Thyroid gland (tissue), 7 donors: ENCODE measurements around a stretch of chr4.

- PRO-cap, 2 experiments: no peak in any of the 2 experiments
- RAMPAGE, long total RNA, 5 experiments: no peak in any of the 5 experiments
Measured at GRCh38 chr4:6880470-6880927, 29.1 kb upstream of the TBC1D14 start.

DNA sequence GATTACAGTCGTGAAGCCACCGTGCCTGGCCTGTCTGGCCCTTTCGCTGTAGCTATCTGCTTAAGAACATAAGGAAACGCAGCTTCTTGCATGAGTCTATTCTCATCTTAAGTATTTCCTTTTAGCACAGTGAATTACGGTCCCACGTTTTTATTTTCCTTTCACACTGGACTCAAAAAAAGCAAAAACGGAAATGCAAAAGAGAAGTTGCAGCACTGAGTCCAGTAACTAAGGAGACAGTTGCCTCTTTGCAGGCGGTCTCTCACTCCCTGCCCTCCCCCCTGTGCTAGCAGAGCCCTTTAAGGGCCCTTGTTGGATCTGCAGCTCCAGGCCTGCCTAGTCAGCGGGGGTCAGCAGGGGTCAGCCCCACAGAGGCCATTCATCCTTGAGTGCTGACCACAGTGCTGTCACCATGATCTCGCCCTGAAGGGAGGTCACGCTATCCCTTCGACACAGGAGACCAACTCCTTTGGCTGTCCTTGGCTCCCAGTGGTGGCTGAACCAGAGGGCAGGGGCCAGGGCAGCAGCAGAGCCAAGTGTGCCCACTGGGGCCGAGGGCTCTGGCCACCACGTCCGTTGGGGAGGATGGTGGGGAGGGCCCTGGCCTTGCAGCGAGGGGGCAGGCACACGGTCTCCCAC lies 21.7 kb upstream of the TBC1D14 start:
- PRO-cap, 2 experiments: no peak in any of the 2 experiments
- RAMPAGE, long total RNA, 5 experiments: no peak in any of the 5 experiments

DNA sequence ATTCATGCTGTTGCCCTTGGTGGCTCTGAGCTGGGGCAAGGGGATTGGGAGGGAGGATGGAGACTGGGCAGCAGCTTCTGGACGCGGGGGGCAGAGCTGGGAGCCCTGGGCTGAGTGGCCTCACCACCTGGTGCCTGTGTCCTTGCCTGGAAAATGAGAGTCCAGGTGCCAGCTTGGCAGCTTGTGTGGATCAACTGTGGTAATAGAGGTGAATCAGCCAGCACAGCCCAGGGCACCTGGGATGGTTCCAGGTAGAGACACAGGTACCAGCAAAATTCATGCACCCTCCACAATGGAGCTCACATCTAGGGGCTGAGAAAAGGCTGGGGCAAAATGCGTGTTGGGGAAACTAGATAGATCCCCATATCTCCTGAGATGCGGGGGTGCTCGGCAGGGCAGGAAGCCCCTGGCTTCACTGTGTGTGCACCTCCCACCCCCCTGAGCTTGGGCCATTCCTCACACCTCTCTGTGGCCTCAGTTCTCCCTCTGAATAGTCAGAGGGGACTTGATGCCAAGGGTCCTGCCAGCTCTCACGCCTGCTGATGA lies 3.5 kb upstream of the TBC1D14 start:
- PRO-cap, 2 experiments: no peak in any of the 2 experiments
- RAMPAGE, long total RNA, 5 experiments: no peak in any of the 5 experiments

DNA sequence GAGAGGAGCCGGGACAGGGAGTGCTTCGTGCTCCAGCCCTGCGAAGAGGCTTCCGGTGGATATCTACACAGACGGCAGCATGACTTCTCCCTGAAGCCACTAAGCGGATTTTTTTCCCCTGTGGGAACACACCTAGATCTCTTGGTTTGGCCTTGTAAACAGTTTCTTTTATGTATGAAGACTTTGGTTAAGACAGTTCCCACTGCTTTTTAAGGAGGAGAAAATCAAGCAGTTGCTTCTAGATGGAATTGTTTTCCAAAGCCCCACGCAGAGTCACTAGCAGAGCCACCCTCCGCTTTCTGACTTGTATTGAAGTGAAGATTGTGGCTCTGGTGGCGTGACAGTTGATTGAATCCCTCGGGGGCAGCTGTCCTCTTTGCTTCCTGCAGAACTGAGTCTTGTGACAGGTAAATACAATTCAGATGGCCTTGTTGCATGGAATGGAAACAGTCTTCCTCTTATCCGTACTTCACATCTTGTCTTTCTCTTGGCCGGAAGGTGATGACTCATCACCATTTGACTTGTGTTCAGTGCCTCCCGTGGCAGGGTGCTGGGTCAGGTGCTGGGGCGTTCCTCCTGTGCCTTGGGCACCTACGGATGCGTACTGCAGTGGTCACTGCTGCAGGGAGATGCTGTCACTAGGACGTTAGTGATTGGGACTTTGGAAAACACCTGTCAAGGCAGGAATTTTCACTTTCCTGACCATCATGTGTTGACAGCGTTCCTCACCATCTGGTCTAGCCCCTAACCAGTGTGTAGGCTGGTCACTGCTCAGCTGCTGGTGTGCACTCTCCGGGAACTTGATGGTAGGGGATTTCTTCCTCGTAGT lies 6.9 kb downstream of the TBC1D14 start:
- PRO-cap, 2 experiments: peak in 1 of 2 experiments; most common plus-strand start position 612 of the sequence (in 1); most common minus-strand start position 391 of the sequence (in 1)
- RAMPAGE, long total RNA, 5 experiments: no peak in any of the 5 experiments

DNA sequence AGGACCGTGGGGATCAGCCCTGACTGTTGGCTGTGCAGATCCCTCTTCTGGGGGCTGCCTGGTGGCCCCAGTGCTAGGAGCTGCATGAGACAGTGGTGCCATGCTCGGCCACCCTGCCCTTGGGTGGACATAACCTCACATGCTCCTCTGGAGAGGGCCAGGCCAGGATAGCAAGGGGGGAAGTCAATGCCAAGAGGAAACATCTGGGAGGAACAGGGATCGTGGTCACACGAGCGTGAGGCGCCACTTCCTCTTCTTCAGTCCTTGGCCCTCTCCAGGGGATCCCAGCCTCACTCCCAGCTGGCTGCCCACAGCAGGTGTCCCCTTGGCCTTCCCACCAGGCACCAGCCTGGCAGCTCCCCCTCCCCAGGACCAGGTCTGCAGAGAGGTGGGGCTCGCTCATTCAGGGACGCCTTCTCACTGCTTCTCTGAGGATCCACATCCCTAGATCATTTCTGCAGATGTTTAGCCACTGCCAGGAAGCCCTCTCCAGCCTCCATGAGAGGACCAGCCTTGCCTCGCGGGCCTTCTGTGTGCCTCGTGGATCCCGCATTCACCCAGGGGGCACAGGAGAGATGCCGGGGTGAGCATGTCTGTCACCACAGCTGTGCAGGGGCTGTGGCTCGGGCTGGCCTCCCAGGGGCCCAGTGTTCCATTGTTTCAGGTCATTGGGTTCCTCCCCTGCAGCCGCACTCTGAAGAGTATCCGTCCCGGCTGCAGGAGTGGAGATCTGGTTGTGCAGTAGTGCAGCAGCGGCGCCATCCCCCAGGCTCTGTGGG lies 28.8 kb downstream of the TBC1D14 start:
- PRO-cap, 2 experiments: no peak in any of the 2 experiments
- RAMPAGE, long total RNA, 5 experiments: no peak in any of the 5 experiments

- PRO-cap, 2 experiments: peak in 2 of 2 experiments; most common plus-strand start chr4:6986604 (in 1); most common minus-strand start chr4:6986542 (in 1)
- RAMPAGE, long total RNA, 5 experiments: no peak in any of the 5 experiments
Measured at GRCh38 chr4:6986063-6986654, 56.6 kb downstream of the CCDC96 start.

DNA sequence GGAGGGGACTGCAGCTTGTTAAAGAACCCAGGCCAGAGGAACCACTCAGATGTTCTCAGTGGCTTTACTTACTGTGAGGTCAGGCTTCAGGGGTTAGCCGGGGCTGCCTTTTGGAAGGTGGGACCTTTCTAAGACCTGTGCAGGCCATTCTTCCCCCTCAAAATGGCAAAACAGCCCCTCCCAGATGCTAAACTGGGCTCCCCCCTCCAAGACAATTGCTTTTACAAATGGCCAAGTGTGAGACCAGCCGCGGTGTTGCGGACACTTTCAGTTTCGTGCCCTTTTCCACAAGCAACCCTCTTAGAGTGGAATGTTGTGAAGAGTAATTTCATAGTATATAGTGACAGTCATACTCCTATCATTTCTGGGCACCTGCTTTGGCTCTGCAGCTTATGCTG lies 54.8 kb downstream of the CCDC96 start:
- PRO-cap, 2 experiments: no peak in any of the 2 experiments
- RAMPAGE, long total RNA, 5 experiments: no peak in any of the 5 experiments

DNA sequence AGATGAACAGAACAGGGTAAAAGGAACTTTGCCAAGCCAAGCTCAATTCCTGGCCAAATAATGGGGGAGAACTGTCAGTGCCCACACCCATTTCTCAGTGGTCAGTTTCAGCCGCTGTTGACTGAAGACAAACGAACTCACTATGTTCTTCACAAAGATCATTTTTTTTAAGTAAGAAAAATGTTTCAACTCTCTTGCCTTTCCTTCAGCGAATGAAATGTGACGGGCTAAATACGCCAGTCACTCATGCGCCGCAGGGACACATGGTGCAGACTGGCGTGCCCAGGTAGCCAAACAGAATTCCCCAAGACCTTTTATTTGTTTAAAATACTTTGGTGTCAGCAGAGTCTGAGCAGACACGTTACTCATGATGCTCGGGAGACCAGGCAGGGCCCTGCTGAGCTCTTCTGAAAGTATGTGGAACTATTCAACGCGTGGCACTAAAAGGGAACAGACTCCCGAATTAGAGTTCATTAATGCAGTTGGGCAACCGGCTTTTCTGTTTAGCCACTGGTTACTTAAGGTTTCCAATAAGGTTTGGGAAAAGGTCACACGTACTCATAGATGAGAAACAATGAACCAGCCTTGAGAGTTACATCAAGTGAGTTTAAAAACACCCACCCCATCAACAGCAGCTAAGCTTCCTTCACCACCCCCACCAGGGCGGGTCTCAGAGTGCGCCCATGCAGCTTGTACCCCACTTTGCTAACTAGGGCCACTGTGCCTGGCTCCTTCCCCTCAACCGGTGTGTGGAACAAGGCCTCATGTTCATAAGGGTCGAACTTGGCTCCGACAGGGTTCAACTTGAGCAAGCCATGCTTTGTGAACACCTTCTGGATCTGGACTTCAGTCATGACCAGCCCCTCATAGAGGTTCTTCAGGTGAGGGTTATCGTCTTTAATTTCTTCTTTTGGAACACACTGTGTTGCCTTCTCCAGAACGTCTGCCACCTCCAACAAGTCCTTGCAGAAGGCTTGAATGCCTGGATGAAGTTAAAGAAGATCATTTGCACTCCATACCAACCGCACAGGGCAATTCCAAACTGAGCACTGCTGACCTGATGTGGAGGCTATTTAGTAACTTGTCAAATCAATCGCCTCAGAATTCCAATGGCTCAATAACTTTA lies 7.3 kb downstream of the GRPEL1 start:
- PRO-cap, 2 experiments: no peak in any of the 2 experiments
- RAMPAGE, long total RNA, 5 experiments: no peak in any of the 5 experiments

DNA sequence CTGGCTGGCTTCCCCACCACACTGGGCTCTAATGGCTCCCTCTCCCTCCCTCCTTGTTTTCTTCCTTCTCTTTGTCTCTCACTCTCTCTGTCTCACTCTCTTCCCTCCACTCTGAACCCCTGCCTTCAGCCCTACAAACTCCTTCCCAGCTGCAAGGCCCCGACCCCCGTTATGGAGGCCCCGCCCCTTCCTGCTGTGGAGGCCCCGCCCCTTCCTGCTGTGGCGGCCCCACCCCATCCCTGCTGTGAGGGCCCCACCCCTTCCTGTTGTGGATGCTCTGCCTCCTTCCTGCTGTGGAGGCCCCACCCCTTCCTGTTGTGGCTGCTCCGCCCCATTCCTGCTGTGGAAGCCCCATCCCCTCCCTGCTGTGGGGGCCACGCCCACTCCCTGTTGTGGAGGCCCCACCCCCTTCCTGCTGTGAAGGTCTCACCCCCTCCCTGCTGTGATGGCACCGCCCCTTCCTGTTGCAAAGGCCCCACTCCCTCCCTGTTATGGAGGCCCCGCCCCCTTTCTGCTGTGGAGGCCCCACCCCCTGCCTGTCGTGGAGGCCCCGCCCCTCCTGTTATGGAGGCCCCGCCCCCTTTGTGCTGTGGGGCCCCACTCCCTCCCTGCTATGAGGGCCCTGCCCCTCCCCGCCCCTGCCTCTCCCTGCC lies 104.9 kb upstream of the PSAPL1 start:
- PRO-cap, 2 experiments: no peak in any of the 2 experiments
- RAMPAGE, long total RNA, 5 experiments: no peak in any of the 5 experiments

DNA sequence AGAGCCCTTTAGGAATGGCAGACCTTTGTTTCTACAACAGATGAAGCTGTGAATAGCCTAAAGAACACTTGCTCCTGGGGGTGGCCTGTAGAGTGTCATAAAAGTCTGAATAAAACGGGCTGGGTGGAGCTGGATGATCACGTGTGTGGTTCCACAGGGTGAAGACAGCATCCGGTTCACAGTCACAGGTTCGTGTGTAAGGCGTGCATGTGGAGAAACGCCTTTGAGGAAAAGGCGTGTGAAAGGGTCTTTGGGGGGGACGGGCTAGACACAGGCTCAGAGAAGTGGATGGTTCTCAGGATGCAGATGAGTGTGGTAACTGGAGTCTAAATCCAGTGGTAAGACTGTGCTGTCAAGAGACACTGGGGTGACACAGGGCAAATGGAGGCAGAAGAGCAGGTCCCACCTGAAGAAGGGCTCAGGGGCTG lies 156.0 kb downstream of the AFAP1 start:
- PRO-cap, 2 experiments: no peak in any of the 2 experiments
- RAMPAGE, long total RNA, 5 experiments: no peak in any of the 5 experiments

GRCh38 chr4:7811143-7811601 lies 128.5 kb downstream of the AFAP1 start:
- PRO-cap, 2 experiments: no peak in any of the 2 experiments
- RAMPAGE, long total RNA, 5 experiments: no peak in any of the 5 experiments

DNA sequence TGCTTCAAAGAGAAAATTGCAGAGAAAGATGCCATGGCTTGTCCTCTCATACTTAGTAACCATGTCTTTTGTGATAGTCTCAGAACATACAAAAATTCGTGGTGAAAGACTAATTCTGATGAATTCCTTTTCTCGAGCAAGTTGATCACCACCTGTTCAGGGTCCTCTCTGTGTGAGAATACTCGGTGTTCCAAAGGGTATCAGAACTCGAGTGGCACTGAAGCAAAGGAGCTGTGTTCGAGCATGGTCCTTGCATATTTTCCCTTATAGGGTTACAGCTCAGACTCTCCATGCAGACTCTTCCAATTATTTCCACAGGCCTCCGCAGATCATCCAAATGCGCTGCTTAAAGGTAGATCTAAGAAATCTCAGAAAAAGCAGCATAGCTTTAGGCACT lies 54.0 kb downstream of the AFAP1 start:
- PRO-cap, 2 experiments: no peak in any of the 2 experiments
- RAMPAGE, long total RNA, 5 experiments: no peak in any of the 5 experiments

- PRO-cap, 2 experiments: no peak in any of the 2 experiments
- RAMPAGE, long total RNA, 5 experiments: no peak in any of the 5 experiments
Measured at GRCh38 chr4:7970476-7971235, 31.0 kb upstream of the AFAP1 start.

DNA sequence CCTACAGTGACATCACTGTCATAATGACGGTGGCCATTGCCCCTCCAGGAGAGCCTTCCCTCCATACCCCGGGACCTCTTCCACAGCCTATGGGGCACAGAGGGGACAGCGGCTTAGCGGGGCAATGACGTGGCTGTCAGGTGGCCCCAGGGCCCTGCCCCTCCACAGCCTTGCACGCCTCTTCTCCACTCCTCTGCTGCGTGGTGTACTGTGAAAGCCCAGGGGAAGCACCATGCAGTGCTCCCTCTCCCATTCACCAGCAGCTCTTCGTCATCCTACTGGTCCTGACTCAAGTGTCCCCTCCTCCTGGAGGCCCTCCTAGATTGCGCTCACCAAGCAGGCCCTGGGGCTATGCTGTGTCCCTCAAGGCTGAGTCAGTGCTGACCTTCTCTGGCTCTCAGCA lies 32.4 kb upstream of the AFAP1 start:
- PRO-cap, 2 experiments: no peak in any of the 2 experiments
- RAMPAGE, long total RNA, 5 experiments: no peak in any of the 5 experiments

GRCh38 chr4:7978331-7978903 lies 38.8 kb upstream of the AFAP1 start:
- PRO-cap, 2 experiments: no peak in any of the 2 experiments
- RAMPAGE, long total RNA, 5 experiments: no peak in any of the 5 experiments

GRCh38 chr4:8211111-8211909 lies 12.2 kb downstream of the SH3TC1 start:
- PRO-cap, 2 experiments: no peak in any of the 2 experiments
- RAMPAGE, long total RNA, 5 experiments: no peak in any of the 5 experiments

- PRO-cap, 2 experiments: no peak in any of the 2 experiments
- RAMPAGE, long total RNA, 5 experiments: no peak in any of the 5 experiments
Measured at GRCh38 chr4:8229358-8229659, 30.2 kb downstream of the SH3TC1 start.

GRCh38 chr4:8242731-8243133 lies 26.8 kb upstream of the HTRA3 start:
- PRO-cap, 2 experiments: no peak in any of the 2 experiments
- RAMPAGE, long total RNA, 5 experiments: no peak in any of the 5 experiments

DNA sequence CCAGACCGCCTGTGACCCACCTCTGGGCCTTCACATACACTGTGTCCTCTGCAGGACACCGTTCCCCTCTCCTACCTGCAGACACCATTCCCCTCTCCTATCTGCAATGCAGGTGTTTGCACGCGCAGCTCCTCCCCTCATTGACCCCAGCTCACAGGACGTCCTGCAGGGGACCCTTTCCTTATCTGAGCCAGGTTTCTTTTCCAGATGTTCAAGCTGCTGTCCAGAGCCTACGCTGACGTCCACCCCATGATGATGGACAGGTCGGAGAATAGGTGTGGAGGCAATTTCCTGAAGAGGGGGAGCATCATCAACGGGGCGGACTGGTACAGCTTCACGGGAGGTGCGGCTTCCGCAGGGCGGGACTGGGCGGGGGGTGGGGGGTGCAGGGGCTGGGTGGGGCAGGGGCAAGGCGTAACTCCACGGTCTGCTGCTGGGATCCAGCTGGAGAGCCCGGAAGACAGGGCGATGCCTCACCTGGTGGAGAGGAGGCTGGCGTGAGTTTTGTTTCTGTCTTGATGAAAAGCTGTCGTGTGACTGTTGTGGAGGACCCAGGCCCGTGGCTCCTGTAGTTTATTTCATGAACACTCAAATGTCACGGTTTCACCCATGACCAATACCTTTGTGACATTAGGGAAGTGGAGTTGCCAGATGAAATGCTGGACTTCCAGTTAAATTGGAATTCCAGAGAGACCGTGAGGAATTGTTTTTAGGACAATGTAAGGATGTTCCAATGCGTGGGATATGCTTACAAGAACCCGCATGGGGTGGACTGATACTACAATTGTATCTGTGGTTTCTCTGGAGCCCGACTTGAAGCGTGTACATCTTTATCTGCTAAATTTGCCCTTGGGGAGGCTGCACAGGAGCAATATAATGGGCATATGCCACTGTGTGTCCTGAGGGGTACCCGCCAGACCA lies 19.5 kb downstream of the CPZ start:
- PRO-cap, 2 experiments: no peak in any of the 2 experiments
- RAMPAGE, long total RNA, 5 experiments: no peak in any of the 5 experiments

DNA sequence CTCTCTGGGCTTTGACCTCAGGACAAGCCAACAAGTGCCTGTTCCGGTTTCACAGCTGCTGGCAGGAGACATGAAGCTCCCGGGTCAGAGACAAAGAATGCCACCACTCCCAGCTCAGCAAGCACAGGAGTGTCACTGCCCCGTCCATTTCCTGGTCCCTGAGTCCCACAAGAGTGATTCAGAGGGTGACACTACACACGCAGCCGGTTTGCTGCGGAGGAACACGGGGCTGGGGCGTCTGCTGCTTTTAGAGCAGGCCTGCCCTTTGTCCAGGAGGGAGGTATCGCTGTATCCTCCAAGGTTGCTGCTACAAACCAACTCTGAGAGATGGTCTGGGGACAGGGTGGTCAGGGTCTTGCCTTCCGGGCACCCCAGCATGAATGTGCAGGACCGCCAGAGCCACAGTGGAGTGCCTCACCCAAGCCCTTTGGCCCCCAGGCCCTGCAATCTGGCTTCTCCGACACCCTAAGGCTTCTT lies 49.5 kb downstream of the CPZ start:
- PRO-cap, 2 experiments: no peak in any of the 2 experiments
- RAMPAGE, long total RNA, 5 experiments: no peak in any of the 5 experiments